Left common carotid artery plus branches (tissue), 1 donor: Measurements from ENCODE around the genes USP40 and UGT1A10.

GRCh38 chr2:233419551-233419902 lies 65.2 kb downstream of the DGKD start:
- PRO-cap: no peak

DNA sequence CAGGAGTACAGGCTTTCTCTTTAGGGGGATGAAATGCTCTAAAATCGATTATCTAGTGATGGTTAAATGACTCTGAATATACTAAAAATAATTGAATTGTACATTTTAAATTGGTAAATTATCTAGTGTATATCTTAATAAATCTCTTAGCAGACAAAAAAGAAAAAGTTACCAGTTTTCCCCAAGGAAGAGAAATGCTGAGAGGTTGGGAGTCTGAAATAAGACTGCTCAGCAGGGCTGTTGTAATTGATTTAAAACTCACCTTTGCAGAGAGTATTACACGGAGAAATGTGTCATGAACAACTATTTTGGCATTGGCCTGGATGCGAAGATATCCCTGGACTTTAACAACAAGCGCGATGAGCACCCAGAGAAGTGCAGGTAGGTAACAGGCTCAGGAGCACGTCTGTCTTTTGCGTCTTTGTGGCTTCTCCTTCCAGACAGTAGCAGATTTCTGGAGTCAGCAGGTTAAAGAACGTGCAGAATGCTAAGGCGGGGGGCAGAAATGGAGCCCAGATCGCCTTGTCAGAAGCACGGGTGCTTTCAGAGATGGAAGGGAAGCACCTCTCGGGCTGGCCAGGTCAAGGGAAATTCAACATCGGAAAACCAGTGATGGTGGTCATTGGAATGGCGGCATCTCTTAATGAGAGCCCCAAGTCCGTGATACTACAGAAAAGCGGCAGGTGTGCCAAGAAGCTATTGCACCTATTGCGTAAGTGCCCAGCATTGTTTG lies 100.4 kb downstream of the DGKD start:
- PRO-cap: no peak

GRCh38 chr2:233473529-233474128 lies 93.0 kb downstream of the USP40 start:
- PRO-cap: no peak

GRCh38 chr2:233565938-233567114 lies at the start of gene USP40:
USP40 (minus strand) TSS chr2:233566782.
- PRO-cap: bidirectional peak, plus-strand start at chr2:233566159, minus-strand start at chr2:233566151; unidirectional peak, minus-strand start at chr2:233566553; bidirectional peak, plus-strand start at chr2:233566877, minus-strand start at chr2:233566782

GRCh38 chr2:233636128-233636913 lies at the start of gene UGT1A10:
UGT1A10 (plus strand) TSS chr2:233636448.
- PRO-cap: no peak

- PRO-cap: no peak
These were observed 14.9 kb downstream of the UGT1A3 start for GRCh38 chr2:233743514-233744363.

DNA sequence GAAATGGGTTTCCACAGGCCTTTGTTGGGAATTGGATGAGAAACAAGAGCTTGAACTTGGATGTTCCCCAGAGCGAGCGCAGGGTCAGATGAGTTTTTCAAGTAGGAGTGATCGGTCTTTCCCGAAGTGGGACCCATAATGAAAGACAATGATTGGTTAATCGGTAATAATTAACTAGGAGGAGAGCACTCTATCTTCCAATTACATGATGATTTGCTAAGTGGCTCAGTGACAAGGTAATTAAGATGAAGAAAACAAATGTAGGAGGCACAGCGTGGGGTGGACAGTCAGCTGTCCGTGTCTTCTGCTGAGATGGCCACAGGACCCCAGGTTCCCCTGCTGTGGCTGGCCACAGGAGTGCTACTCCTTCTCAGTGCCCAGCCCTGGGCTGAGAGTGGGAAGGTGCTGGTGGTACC lies 13.2 kb upstream of the UGT1A1 start:
- PRO-cap: no peak

GRCh38 chr2:233823192-233823884 lies 31.0 kb downstream of the HJURP start:
- PRO-cap: no peak

DNA sequence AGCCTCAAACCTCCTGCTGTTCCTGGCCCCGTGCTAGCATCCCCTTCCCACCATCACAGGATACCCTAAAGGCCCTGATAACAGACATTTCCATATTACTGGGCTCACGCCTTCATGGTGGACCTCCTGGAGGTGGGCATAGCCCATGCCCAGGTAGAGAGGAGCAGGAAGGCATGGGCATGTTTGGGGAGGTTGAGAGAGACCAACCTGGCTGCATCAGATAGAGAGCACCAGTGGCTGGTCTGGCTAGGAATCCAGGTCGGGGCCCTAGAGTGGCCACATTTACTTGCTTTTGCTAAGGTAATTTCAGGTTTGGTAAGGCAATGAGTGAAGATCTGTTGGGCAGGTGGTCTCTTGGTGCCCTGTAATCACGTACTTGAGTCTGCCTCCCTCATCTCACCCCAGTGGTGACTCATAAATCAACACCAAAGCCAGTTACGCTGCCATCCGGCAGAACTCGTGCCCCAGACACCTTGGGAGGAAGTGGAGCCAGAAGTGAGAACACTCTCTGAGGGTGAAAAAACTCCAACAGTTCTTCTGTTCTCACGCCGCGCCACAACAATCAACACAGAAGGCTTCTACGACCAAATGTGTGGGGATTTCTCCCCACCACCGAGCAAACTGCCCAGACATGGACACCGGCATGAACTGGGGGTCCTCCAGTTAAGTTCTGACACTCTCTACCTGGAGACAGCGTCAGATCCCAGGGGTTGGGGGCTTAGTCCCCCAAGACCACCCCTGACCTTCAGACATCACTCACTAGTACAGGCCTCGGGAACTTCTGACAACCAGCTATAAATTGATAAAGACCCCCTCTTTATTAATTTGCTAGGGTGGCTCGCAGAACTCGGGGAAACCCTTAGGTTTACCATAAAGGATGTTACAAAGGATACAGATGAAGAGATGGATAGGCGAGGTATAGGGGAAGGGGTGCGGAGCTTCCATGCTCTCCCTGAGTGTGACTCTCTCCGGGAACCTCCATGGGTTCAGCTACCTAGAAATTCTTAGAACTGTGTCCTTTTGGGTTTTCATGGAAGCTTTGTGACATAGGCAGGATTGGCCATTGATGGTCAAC lies 206.2 kb downstream of the ARL4C start:
- PRO-cap: no peak

- PRO-cap: no peak
These were observed 161.2 kb downstream of the ARL4C start for GRCh38 chr2:234335373-234336329.

DNA sequence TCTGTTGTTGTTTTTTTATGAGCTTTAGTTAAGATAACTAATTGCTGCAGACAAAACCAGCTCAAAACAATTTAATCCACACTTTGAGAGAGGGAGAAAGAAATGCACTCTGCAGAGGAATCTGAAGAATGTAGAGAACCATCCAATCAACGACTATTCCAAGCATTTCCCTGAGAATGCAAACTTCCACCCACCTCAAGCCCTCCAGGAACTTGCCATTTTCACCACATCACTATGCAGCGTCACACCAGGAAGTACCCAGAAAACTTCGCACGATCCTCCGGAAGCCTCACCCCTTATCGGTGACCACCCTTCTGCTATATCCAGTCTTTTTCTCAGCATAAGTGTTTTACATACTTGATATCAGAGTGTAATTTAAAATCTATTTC lies 69.2 kb downstream of the ARL4C start:
- PRO-cap: no peak

DNA sequence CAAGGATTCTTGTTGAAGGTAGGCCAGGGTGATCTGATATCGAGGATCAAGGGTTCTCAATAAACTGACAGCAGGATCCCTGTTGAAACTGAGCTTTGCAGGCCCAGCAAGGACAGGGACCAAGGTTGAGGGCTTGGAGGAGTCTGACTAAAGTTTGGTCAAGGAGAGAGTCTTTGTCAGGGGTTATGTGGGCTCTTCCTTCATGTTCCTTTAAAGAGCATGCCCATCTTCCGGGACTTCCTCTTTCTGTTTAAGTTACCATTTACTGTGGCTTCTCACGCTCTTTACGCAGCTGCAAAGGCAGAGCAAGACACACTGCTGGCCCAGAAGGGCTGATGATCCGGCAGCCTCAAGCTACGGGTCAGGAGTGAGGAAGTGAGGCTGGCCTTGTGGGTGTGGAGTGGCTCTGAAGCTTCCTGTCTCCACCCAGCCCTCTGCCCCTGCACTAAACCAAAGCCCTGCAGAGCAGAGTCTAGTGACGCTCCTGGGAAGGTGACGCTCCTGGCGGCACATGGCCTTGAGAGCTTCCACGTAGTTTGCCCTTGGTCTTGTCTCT lies 50.6 kb downstream of the ARL4C start:
- PRO-cap: no peak

- PRO-cap: no peak
These were observed 194.0 kb upstream of the ARL4C start for GRCh38 chr2:234690754-234691416.

DNA sequence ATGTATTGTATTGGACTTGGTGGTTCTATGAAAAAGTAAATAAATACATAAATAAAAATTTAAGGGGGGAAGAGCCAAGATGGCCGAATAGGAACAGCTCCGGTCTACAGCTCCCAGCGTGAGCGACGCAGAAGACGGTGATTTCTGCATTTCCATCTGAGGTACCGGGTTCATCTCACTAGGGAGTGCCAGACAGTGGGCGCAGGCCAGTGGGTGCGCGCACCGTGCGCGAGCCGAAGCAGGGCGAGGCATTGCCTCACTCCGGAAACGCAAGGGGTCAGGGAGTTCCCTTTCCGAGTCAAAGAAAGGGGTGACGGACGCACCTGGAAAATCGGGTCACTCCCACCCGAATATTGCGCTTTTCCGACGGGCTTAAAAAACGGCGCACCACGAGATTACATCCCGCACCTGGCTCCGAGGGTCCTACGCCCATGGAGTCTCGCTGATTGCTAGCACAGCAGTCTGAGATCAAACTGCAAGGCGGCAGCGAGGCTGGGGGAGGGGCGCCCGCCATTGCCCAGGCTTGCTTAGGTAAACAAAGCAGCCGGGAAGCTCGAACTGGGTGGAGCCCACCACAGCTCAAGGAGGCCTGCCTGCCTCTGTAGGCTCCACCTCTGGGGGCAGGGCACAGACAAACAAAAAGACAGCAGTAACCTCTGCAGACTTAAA lies 63.4 kb upstream of the SH3BP4 start:
- PRO-cap: no peak

DNA sequence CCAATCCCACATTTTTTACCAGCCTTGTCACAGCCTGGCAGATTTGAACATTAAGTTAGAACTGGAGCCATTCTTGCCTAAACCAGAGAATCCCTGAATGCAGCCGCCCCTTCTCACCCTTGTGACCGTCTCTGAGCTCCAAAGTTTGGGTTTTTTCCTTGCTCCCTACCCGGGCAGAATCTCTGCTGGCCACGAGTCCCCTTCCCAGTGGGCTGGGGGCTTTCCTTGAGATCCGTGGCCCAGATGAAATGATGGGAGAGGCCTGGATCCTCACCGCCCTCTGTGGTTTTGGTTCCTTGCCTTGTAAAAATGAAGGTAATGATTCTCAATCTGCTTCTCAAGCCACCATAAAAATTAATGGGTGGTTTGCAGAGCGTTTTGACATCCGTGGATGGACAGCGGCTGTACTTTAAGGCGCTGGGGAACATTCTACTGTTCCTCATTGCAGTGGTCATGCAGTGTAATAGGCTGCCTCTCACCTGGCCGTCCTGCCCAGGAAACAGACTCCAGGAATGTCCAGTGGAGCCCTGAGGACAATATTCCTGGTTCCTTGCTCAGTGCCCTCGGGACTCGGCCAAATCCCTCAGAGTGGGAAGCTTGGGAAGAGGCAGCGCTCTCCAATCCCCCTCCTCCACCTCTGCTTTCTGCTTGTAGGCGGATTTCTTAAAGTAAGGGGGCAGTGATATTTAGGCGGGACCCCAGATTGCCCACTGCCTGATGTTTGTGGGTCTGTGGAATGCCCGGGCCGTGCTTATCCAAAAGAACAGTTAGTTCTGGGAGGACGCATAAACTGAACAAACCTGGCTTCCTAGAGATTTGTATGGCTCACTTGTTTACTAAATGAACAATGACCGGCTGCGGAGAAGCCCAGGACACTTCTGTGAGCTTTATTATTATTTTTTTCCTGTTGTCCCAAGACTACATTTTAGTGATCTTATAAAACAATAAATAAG lies 1.7 kb downstream of the SH3BP4 start:
- PRO-cap: no peak

GRCh38 chr2:234980288-234980946 lies 28.6 kb downstream of the SH3BP4 start:
- PRO-cap: no peak

GRCh38 chr2:234982727-234983529 lies 31.1 kb downstream of the SH3BP4 start:
- PRO-cap: no peak

- PRO-cap: no peak
These were observed 56.8 kb downstream of the SH3BP4 start for GRCh38 chr2:235008349-235009236.

GRCh38 chr2:235026766-235027322 lies 75.0 kb downstream of the SH3BP4 start:
- PRO-cap: no peak

DNA sequence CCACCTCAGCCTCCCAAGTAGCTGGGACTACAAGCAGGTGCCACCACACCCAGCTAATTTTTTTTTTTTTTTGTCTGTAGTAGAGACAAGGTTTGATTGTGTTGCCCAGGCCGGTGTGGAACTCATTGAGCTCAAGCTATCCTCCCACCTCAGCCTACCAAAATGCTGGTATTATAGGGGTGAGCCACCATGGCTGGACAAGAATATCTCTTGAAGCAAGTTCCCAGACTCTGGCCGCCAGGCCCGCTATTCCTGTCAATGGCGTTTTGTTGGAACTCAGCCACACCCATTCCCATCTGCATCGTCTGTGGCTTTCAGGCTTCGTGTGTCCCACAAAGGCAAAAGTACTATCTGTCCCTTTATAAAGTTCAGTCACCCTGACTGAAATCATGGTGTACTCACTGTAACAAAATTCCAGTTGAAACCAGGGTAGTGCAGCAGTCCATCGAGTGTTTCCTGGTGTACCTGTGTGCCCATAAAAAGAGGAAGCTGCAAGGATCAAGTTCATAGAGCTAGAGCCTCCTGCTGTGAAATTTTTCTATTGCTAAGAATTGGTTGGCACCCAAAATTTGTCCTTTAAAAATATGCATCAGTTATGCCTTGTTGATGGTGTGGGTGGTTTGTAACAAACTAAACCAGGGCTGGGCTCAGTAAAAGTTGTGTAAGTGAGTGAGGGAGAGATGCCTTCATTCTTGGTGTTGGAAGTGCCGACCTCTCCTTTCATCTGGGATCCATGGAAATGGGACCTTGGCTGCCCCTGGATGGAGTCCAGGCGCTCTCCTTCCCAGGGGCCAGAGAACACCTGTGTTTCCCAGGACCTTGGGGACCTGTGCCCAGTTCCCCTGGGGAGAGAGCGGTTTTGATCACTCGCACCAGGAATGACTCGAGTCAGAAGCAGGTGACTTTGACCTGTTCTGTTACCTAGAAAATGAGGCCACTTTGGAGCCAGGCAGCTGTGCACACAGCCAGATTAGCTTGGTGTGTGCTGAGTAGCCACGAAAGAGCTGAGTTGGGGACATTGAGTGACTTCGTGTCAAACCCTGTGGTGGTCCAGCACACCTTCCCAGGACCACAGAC lies 97.0 kb downstream of the SH3BP4 start:
- PRO-cap: no peak